ENCODE measurements around the genes TUBA4A and DNPEP.

DNA sequence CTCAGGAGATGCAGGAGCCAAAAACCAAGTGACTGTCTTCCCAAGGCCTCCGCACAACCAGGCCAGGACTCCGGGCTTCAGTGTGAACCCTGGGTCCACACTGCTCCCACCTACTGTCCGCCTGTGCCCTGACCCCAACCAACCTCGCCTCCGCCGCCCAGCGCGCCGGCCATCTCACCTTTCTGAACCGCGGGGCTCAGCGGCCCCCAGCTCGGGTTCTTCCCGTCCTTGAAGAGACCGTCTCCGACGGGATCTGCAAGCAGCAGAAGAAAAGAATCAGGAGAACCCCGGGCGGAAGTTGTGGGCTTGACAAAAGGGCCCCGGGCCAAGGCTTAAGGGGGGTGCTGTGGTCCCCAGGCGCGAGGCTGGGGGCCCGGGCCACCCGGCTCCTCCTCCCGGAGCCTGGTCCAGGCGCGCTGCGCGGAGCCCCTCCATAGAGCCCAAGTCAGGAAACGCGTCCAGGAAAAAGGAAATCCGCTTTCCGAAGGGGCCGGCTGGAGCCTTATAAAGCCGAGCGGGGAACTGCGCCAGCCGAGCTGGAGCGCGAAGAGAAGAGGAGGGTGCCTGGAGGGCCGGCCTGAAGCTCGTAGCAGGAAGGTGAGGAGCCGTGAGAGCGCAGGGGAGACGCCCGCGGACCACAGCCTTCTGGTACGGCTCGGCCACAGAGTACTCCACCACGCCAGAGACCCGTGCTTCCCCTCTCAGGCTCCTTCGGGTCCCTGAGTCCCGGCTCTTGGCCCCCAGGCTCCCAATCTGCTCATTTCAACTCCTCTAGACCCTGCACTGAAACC is 736 bp downstream of the FEV start:
- RRBS = 5% methylated on average over 25 of the region's 53 CpGs

GRCh38 chr2:219177548-219177981 is 510 bp upstream of the RETREG2 start:
- RRBS = no CpG with 5 or more reads among the region's 16 CpGs

- RRBS = no CpG with 5 or more reads among the region's 8 CpGs
These were observed 1.6 kb downstream of the ZFAND2B start for GRCh38 chr2:219208119-219208715.

- RRBS = no CpG with 5 or more reads among the region's 9 CpGs
These were observed 1.1 kb upstream of the TUBA4B start for GRCh38 chr2:219251839-219252443.

GRCh38 chr2:219253756-219254867 is at the start of gene TUBA4A:
Gene TUBA4A, minus strand, starts transcription at chr2:219253918.
- RRBS = 8% methylated on average over 17 of the region's 83 CpGs

- RRBS = no CpG with 5 or more reads among the region's 11 CpGs
These were observed 1.2 kb upstream of the TUBA4A start for GRCh38 chr2:219254868-219255342.

- RRBS = under 1% methylated on average over 29 of the region's 53 CpGs
These were observed at the start of gene DNPEP for GRCh38 chr2:219387537-219388055. Gene DNPEP, minus strand, starts transcription at chr2:219387912.

- RRBS = no CpG with 5 or more reads among the region's 7 CpGs
These were observed 1.1 kb upstream of the DNPEP start for GRCh38 chr2:219388830-219389193.

DNA sequence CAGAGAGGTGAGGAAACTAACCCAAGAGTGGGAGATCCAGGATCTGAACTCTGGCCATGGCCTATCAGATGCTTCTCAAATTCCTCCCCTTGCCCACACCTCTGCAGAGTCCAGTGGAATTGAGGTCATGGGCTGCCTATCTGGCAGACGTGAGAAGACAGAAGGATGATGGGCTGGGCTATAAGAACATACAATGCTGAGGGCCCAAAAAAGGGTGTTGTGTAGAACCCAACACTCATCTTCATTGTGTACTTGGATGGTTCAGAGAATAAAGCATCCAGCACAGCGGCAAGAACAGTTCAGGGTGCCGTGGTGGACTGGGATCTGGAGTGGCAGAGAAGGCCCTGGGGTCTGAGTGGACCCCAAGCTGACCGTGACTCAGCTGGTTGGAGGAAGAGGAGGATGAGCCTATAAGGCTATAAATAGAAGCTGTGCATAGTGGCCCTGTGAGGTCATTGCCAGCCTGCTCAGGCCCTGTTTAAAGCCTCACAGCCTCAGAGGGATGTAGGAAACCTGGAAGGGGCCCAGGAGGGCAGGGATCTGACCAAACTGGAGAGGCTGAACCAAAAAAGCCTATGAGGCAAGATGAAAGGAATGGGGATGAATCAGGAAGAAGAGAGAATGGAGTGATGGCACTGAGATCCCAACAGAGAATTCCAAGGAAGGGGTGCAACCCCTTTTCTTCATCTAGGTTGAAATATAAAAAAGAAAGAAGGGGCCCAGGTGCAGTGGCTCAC is 11.4 kb upstream of the DES start:
- RRBS = no CpG with 5 or more reads among the region's 4 CpGs

- RRBS = no CpG with 5 or more reads among the region's 5 CpGs
These were observed 2.4 kb downstream of the SPEG start for GRCh38 chr2:219436917-219437546.

- RRBS = no CpG with 5 or more reads among the region's 4 CpGs
These were observed 9.5 kb downstream of the CHPF start for GRCh38 chr2:219534072-219534479.

DNA sequence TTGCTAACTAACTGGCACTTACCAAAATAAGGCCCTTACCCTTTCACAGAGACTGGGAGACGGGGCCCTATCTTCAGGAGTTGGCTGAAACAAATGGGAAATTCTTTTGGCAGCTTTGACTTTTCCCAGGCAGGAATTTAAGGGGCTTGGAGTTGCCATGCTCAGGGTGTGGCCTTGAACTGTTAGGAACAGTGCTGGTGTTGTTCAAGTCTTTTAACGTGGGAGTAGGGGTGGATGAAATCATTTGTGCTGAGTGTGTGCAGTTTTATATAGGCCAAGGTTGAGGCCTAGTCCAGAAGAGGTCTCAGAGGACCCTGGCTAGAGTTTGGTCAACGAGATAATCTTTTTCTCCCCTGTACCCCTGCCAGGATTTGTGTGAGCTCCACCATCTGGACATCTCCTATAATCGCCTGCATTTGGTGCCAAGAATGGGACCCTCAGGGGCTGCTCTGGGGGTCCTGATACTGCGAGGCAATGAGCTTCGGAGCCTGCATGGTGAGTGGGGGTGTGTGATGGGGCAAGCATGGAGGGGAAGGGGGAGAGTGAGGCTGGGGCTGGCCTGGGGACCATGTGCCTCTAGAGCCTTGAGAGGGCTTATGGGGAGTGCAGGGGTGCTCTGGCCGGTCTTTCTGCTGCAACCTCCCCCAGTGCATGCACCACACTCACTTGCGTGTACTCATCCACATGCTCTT is 7.7 kb downstream of the STK11IP start:
- RRBS = no CpG with 5 or more reads among the region's 8 CpGs

- RRBS = no CpG with 5 or more reads among the region's 11 CpGs
These were observed 4.0 kb downstream of the SLC4A3 start for GRCh38 chr2:219631369-219631960.

- RRBS = 7% methylated on average over 5 of the region's 25 CpGs
These were observed 15.1 kb downstream of the SLC4A3 start for GRCh38 chr2:219642417-219643060.

DNA sequence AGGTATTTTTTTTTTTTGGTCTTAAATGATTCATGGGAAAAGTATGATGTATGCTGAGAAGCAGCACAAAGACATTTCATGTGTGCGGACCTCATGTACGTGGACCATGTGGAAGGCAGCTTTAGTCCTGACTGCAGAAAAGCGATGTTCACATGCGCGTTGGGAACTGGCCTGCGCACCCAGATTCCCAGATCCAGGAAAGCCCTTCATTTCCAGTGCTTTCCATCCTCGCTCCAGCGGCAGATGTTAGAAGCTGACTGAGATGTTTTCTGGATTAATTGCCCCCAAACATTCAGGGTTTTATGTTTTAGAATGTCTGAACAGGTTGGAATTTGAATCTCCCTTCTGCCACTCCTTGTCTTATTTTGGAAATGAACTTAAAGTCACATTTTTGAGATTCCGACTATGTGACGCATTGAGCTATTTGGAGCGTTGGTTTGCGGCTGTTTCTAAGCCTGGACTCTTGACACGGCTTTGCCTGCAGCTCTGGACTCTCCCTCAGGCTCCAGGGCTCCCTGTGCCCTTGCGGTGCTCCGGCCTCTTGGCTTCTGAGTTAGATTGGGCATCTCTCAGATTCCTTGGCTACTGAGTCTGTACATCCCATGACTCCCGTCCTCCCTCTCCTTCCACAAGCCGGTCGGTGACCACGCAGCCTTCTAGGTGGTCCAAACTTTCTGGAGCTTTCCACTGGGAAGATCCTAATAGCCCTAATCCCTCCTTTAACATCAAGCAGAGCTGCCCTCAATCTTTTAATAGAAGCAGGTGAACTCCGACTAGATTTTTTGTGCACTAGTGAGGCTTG is 61.6 kb downstream of the SLC4A3 start:
- RRBS = 75% methylated on average over 3 of the region's 20 CpGs

GRCh38 chr2:219713052-219713578 is 85.7 kb downstream of the SLC4A3 start:
- RRBS = no CpG with 5 or more reads among the region's 1 CpG

- RRBS = no CpG with 5 or more reads among the region's 9 CpGs
These were observed 449.4 kb downstream of the SLC4A3 start for GRCh38 chr2:220076806-220077181.

DNA sequence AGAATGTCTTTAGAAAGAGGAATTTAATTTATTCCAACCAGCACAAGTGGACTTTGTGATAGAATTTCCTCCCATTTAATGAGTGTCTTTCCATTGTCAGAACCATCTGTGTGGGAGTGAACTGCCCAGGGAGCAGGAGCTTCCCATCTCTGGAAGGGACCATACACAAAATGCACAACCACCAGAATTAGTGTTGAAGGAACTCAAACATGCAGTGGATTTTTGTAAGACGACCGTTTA is 792.0 kb downstream of the EPHA4 start:
- RRBS = no CpG with 5 or more reads among the region's 2 CpGs

GRCh38 chr2:220935829-220936186 is 636.3 kb downstream of the EPHA4 start:
- RRBS = no CpG with 5 or more reads among the region's 4 CpGs

DNA sequence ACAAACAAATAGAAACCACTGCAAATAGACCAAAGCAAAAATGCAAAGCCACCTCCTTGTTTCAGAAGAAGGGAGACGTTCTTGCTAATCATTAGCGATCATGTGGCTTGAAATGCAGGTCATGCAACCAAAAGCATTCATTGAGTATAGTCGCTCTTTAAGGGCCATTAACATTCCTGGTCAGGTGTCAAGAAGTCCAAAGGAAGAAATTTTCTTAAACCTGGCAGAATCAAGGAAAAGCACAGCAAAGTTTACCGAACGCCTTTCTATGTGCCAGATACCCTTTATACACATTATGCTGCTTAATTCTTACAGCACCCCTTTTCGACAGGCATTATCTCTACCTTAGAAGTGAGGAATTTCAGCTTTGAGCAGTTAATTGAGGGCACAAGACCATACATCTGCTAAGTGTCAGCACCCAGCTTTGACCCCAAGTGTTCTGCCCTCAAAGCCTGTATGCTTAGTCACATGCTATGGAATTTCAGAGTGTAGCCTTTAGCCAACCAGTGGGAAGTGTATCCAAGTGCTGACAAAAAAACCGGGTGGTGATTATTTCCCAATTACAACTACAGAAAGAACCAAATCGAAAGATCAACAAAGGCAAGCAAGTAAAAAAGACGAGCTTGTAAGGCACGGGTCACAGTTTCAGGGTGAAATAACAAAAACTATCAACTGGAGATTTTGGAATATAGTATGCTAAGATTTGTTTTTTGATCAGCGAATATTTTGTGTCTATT is 70.7 kb downstream of the EPHA4 start:
- RRBS = no CpG with 5 or more reads among the region's 11 CpGs

Measured in SK-N-MC (cell line).